Tibial artery (tissue), 1 donor: ENCODE data around the genes C2orf81 and LRRTM4.

- PRO-cap = no peak
Measured at GRCh38 chr2:73983419-73983943, 1.2 kb upstream of the TET3 start.

GRCh38 chr2:73985435-73985732 is 674 bp downstream of the TET3 start:
- PRO-cap = bidirectional peak, plus-strand start at chr2:73985501, minus-strand start at chr2:73985394

- PRO-cap = no peak
Measured at GRCh38 chr2:74047524-74048643, 63.2 kb downstream of the TET3 start.

GRCh38 chr2:74181562-74182291 is 3.0 kb upstream of the MOB1A start:
- PRO-cap = no peak

GRCh38 chr2:74205394-74206019 is 7.1 kb downstream of the MTHFD2 start:
- PRO-cap = no peak

DNA sequence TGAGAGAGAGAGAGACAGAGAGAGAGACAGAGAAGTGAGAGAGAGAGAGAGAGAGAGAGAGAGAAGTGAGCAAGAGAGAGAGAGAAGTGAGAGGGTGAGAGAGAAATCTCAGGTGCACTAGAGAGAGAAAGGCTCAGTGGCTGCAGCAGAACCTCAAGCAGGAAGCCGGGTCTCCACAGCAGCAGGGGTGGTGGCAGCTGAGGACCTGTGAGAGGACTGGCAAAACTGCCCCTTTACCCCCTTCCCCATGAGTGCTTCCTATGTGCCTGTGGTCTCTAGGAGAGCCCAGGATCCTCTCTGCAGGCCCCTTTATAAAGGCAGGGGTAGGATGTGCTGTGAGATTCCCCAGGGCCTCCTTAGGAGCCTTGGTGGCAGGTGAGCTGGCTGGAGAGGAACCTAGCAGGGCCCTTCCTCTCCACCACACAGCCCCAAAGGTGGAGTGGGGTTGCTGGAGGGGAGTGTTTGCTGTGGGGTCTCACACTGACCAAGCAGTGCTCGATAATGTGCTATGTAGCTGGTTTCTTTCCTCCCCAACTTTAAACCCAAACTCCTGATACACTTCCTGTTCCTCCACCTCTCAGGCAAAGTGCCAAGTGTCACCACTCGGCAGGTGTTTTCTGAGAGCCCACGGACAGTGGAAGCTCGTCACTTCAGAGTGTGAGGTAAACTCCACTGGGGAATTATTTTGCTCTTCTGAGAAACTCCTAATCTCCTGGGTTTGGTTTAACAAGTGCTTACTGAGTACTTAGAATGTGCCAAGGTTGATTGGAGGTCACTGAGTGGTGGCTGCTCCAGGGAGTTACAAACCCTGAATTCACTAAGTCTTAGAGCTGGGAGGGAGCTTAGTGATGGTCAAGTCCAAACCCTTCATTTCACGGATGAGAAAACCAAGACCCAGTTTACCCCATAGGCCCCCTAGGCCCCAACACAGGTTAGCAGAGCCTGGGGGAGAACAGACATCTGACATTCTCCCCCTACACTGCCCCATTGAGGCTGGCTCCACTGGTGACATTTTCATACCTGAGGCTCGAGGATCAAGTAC is 52.3 kb downstream of the SLC4A5 start:
- PRO-cap = no peak

- PRO-cap = bidirectional peak, plus-strand start at chr2:74421751, minus-strand start at chr2:74421611
Measured at GRCh38 chr2:74421176-74421837, at the start of gene C2orf81. Gene C2orf81 (minus strand): TSS chr2:74421619.

DNA sequence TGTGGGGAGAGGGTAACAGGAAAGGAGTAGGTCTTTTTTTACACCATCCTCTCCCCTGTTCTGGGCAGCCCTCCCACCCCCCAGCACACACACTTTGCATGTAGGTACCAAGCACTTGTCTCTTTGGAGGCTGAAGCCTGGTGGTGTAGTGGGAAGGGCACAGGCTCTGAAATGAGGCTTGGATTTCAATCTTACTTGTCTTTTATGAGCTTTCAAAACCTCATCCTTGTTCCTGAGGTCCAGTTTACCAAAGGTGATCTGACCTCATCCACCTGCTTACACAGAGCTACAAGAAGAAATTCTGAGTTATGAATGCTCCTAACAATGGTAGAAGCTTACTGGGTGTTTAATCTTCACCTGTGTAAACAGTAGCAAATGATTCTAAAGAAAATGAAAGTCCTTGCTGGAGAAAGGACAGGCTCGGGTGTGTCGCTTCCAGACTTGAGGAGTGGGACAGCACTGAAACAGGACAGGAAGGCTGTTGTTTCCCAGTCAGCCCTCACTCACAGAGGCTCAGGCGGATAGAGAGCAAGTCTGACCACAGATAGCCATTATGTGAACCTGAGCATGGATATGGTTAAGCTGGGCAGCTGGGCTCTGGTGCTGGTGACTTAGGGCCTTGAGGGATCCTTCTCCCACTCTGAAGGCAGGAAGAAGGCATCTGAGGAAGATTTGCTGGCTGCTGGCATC is 3.7 kb downstream of the DOK1 start:
- PRO-cap = no peak

DNA sequence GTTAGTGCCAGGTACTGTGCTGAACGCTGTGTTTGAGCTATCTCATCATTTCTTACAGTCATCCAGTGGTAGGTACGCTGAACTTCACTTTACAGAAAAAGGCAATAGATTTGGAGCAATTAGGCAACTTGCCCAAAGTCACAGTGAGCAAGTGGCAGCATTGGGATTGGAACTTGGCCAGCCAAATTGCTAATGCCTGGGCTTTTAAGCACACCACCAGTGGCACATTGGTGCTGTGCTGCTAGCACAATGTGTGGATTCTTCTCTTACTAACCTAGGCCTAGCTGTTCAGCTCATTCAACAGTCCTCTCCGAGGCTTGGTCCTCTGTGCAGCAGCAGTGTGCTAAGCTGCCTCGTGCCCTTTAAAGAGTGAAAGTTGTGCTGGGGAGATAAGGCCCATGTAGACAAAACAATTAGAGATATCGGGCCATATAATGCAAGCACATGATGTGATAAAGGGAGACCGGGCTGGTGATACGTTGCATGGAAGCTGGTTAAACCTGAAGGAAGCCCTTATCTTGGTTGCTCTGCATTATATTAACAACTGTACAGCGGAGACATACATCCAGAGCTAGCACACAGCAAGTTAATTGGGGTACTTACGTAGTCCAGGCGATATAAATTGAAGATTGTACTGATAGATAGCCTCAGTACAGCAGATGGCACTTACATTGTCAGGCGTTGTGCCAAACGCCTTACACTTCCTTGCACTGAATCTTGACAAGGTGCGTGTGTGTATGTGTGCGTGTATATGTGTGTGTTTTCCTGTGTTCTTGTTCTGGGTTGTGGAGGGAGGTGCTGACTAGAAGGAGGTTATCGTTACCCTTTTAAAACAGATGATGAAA is 28.4 kb downstream of the HK2 start:
- PRO-cap = no peak

- PRO-cap = no peak
Measured at GRCh38 chr2:74873871-74874614, 40.1 kb downstream of the HK2 start.

GRCh38 chr2:74881914-74882451 is 48.1 kb downstream of the HK2 start:
- PRO-cap = no peak

- PRO-cap = no peak
Measured at GRCh38 chr2:75516354-75516862, 44.3 kb downstream of the EVA1A start.

DNA sequence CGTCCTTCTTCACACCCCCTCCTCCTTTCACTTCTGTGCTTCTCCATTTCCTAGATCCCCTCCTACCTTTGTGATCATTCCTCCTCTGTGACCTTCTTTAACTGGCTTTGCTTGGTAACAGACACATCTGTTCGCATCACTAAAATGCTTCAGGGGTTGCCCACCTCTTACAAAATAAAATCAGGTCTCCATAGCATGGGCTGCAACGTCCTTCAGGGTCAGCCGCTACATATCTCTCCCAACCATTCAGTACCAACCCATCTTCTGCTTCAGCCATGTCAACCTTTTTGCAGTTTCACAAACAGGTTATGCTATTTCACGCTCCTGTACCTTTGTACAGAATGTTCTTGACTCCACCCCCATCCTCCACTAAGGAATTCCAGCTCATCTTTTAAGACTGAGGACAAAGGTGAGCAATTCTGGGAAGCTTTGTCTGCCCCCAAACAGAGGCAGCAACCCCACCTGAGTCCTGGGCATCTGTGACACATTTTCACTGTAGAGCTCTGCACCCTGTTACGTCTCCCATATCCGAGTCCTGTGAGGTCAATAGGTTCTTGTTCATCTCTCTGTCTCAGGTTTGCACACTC is 8.8 kb upstream of the EVA1A start:
- PRO-cap = no peak

DNA sequence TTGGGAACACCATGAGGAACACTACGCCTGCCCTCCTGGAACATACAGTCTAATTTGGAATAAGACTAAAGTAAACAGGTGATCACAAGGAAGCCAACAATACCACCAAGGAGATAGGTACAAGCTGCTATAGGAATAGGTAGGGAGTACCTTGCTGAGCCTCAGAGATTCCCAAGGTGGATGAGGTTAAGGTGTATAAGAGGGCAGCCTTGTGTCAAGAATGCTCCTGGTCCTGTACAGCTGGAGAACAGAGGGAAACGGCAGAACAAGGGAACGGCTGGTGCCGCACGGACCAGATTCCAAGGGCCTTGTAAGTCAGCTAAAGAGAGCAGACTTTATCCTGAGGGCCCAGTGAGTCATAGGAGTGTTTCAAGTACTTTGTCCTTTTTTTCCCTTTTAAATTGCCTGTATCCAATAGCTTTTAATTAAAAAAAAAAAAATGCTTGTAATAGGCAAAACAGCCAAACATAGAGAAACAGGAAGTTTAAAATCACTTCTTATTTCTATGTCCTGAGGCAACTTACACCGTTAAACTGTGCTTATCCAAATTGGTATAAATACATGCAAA is 41.9 kb upstream of the EVA1A start:
- PRO-cap = no peak

DNA sequence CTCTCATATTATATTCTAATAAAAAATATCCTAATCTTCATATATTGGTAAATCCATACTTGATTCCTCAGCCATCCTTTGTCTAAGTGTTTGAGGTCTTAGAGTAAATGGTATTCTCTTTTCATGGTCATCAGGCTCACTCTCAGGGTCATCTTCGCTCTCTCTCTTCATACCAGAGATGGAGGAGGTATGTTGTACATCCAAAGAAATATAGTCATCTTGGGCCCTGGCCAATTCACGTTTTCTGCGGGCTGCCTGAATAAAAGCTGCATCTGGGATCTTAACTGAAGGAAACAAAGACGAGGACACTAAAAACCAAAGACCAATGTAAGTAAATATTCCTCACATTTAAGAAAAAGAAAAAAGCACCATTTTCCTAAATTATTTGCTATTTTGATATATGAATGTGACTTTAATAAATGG is 8.6 kb downstream of the GCFC2 start:
- PRO-cap = no peak

DNA sequence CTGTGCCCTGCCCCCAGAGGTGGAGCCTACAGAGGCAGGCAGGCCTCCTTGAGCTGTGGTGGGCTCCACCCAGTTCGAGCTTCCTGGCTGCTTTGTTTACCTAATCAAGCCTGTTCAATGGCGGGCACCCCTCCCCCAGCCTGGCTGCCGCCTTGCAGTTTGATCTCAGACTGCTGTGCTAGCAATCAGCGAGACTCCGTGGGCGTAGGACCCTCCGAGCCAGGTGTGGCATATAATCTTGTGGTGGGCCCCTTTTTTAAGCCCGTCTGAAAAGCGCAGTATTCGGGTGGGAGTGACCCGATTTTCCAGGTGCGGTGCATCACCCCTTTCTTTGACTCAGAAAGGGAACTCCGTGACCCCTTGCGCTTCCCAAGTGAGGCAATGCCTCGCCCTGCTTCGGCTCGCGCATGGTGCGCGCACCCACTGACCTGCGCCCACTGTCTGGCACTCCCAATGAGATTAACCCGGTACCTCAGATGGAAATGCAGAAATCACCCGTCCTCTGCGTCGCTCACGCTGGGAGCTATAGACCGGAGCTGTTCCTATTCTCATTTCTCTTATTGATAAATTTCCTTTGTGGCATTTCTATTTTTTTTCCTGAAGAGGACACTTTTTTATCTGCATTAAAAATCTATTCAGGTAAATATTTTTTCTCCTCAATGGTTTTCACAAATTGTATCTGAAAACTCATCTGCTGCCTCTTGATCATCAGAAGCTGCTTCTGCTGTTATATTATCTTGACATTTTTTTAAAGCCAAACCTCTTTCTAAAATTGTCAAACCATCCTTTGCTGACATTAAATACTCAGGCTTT is 740.8 kb downstream of the LRRTM4 start:
- PRO-cap = no peak

GRCh38 chr2:77521986-77522527 is at the start of gene LRRTM4:
Gene LRRTM4 (minus strand): TSS chr2:77522376.
- PRO-cap = no peak

DNA sequence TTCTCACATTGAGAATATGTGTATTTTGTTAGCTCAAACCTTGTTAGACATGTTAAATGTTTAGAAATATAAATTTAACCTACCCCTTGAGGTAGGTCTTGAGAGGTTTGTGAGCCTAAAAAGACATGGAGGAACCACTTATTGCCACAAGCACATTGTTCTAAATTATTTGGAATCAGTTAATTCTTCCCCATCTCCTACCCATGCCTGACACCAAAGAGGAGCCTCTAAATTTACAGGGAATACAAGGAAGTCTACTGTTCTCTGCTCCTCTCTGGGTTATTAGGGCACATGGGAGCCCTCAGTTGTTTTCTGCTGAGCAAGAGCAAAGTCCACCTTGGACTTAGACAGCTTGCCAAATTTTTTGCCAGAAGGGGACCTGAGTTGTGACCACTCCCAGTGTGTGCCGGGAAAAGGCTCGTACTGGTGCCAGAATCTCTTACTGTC is 324 bp upstream of the REG1A start:
- PRO-cap = no peak

GRCh38 chr2:79631395-79631744 is 118.5 kb downstream of the CTNNA2 start:
- PRO-cap = no peak

- PRO-cap = no peak
Measured at GRCh38 chr2:81304452-81304788, 999.9 kb upstream of the LRRTM1 start.